ENCODE measurements around the genes HGS, GCGR and ALYREF.

DNA sequence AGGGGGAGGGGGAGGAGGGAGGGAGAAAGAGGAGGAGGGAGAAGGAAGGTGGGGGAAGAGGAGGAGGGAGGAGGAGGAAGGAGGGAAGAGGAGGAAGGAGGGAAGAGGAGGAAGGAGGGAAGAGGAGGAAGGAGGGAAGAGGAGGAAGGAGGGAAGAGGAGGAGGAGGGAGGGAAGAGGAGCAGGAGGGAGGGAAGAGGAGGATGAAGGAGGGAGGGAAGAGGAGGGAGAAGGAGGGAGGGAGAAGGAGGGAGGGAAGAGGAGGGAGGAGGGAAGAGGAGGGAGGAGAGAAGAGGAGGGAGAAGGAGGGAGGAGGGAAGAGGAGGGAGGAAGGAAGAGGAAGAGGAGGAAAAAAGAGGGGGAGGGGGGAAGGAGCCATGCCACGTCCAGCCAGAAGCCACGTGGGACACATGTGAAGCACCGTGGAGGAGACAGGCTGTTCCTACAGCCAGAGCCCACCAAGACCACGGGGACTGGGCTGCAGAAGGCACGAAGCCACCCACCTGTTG is 10.1 kb downstream of the NDUFAF8 start:
- PRO-cap, result no peak
- RAMPAGE, long total RNA, 4 experiments, result no peak in any of the 4 experiments

DNA sequence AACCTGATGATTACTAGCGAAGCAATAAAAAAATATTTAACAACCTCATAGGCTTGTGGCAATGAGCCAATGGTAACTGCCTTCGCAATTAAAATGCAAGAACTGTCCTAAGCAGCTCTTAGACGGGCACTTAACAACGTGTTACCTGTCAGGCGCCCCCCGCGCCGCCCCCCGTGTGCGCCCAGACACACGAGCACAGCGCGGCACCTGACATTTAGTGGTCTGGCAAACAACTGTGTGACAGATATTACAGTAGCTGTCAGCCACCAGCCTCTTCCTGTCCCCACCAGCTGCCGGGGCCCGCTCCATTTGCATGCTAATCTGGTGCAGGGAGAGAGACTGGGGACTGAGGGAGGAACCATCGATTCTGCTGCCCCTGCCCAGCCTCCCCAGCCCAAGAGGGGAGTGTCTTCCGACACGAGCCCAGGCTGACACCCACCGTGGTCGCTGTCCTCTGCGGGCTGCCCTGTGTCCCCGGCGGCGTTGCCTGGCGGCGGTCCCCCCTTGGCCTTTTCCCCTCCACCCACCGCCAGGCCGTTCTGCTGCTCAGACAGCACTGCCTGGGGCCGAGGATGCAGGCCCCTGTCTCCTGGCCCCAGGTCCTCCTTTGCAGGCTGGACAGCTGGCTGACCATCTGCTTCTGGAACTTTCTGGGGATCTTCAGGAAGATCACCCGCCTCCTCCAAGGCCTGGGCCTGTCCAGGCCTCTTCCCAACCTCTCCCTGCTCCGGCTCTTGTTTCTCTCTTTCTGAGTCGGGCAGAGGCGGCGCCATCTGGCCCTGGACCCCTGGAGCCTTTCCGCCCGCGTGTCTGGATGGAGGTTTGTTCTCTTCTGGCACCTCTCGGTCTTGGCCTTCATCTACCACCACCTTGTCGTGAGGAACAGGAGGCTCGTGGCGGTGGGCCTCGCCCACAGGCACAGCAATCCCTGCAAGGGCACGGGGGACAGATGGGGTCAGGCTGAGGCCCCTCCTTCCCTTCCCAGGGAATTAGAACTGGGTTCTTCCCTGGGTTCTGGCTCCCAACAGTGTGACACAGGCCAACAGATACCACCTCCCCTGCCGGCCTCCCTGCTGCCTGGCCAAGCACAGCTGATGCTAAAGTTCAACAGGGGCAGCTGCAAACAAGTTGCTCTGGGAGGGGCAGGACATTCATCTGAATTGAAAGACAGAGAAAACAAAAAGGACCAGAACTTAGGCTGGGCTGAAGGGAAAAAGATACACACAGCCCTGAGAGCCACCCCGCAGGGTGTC is 13.1 kb downstream of the NDUFAF8 start:
- PRO-cap, result no peak
- RAMPAGE, long total RNA, 4 experiments, result no peak in any of the 4 experiments

GRCh38 chr17:81331731-81332110 is 36.6 kb upstream of the SLC38A10 start:
- PRO-cap, result no peak
- RAMPAGE, long total RNA, 4 experiments, result no peak in any of the 4 experiments

DNA sequence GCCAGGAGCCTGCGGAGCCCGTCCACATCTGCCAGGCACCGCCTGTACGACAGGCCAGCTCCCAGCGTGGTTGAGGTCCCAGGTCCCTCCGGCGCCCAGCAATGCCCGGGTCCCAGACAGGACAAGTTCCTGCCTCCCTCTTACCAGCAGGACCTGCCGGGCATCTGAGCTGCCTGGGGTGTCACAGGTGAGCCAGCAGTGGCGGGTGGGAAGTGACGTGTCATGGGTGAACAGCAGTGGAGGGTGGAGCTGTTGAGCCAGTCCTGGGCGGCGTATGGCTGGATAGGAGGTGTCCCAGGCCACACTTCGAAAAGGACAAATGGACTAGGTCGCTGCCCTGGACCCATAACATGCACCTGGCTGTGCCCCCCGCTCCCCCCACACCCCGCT is 15.7 kb upstream of the BAHCC1 start:
- PRO-cap, result no peak
- RAMPAGE, long total RNA, 4 experiments, result no peak in any of the 4 experiments

DNA sequence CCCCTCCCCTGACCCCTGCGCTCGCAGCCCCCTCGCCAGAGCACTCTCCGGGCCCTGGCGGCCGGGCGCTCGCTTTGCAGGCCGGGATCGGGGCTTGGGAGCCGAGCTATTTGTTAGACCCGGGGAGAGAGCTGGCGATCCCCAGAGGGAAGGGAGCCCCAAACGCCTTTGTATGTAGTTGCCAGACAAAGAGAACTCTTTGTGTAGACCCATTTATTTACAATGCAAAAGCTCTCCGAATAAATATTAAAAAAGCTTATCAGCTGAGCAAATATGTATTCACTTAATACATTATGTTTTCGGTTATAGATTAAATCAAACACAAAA is 2.4 kb downstream of the BAHCC1 start:
- PRO-cap, result no peak
- RAMPAGE, long total RNA, 4 experiments, result no peak in any of the 4 experiments

GRCh38 chr17:81480234-81481058 is 32.2 kb downstream of the ACTG1 start:
- PRO-cap, result no peak
- RAMPAGE, long total RNA, 4 experiments, result no peak in any of the 4 experiments

DNA sequence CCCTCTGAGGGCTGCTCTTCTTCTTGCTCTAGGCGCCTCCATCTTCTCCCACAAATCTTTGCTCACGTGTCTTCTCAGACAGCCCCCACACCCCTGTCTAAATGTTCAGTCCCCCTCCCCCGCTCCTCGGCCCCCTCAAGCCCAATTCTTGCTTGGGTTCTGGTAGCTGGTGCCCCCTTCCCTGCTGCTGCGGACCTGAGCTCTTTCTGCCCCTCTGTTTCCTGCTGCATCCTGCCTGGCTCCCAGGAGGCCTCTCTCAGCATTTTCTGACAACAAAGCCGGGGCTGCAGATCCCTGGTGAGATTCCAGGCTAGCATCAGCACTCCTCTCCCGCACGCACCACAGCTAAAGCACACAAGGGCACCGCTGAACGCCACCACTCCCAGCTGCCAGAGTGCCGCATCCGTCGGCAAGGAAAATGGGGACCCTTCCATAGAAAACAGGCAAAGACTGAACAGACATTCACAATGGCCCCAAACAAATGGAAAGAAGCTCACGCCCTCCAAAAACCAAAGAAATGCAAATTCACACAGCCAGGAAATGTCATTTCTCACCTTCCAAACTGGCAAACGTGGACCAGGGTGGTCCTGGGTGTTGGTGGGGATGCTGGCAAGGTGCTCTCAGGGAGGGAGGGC is 23.0 kb downstream of the ACTG1 start:
- PRO-cap, result no peak
- RAMPAGE, long total RNA, 4 experiments, result no peak in any of the 4 experiments

GRCh38 chr17:81514287-81514988 is 1.8 kb upstream of the ACTG1 start:
- PRO-cap, result no peak
- RAMPAGE, long total RNA, 4 experiments, result no peak in any of the 4 experiments

- PRO-cap, result no peak
- RAMPAGE, long total RNA, 4 experiments, result no peak in any of the 4 experiments
Measured at GRCh38 chr17:81578107-81578733, 26.1 kb upstream of the FAAP100 start.

GRCh38 chr17:81580307-81580847 is 28.2 kb upstream of the FAAP100 start:
- PRO-cap, result no peak
- RAMPAGE, long total RNA, 4 experiments, result no peak in any of the 4 experiments

GRCh38 chr17:81683895-81684285 is at the start of gene HGS:
Gene HGS, plus strand, starts transcription at chr17:81684011.
- PRO-cap, result bidirectional peak, plus-strand start at chr17:81684021, minus-strand start at chr17:81683758
- RAMPAGE, long total RNA, 4 experiments, result start-site peak on the plus strand in 4 of 4 experiments, at chr17:81683971-81684052 at its widest, 218 to 1,223 reads per replicate

DNA sequence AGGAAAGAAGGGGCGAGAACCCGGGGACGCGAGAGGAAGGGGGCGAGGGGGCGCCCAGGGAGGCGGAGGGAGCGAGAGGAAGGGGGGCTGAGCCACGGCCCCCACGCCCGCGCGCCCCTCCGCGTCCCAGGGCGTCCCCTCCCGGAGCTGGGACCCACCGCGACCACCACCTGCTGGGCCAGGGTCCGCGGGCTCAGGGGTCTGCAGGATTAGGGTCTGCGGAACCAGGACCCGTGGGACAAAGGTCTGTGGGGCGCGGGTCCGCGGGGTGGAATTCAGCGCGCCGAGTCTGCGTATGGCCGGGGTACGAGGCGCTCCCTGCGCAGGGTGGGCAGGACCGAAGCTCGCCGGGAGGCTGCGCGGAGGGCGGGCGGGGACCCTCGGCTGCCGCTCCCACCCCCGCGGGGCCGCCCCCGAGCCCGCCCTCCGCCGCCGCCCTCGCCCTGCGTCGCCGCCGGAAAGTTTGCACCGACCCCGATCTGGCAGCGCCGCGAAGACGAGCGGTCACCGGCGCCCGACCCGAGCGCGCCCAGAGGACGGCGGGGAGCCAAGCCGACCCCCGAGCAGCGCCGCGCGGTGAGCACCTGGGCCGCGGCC is at the start of gene GCGR:
Gene GCGR (plus strand): TSS at position 477 of the 597 bp plus-strand sequence.
- PRO-cap, result no peak
- RAMPAGE, long total RNA, 4 experiments, result no peak in any of the 4 experiments

DNA sequence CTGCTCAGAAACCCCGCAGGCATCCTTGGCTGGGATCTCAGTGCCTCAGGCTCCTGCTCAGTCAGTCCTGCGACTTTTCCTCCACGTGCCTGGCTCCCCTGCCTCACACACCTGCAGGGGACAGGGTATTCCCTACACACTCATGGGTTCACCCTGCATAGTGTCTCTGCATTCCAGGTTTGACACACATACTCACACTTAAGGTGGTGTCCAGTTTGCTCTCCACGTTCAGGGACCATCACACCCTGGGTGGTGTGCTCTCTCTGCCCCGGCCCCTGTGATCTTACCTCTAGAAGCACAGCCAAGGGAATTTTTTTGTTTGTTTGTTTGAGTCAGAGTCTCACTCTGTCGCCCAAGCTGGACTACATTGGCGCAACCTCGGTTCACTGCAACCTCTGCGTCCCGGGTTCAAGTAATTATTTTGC is 997 bp upstream of the PPP1R27 start:
- PRO-cap, result no peak
- RAMPAGE, long total RNA, 4 experiments, result no peak in any of the 4 experiments

DNA sequence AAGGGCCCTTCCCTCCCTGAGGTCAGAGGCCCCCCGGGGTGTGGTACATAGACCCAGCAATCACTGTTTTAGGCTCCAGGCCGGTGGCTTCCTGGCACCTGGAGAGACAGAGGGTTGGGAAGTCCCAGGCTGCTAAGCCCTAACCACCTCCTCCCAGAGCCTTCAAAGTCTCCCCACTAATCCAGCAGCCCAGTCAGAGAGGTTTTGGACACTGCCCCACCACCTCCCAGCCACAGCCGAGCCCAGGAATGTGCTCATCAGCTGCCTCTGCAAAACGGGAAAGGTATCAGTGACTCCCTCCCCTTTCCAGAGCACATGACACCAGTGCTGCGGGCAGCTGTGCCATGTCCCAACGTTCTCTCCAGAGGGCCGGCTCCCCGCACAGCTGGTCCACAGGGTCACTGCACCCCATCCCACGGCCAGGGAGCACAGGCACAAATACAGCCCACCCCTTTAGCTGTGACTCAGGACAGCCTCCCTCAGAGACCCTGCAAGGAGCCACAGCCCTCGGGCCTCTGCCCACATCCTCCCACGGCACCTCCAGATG is 5.9 kb upstream of the PPP1R27 start:
- PRO-cap, result no peak
- RAMPAGE, long total RNA, 4 experiments, result no peak in any of the 4 experiments

DNA sequence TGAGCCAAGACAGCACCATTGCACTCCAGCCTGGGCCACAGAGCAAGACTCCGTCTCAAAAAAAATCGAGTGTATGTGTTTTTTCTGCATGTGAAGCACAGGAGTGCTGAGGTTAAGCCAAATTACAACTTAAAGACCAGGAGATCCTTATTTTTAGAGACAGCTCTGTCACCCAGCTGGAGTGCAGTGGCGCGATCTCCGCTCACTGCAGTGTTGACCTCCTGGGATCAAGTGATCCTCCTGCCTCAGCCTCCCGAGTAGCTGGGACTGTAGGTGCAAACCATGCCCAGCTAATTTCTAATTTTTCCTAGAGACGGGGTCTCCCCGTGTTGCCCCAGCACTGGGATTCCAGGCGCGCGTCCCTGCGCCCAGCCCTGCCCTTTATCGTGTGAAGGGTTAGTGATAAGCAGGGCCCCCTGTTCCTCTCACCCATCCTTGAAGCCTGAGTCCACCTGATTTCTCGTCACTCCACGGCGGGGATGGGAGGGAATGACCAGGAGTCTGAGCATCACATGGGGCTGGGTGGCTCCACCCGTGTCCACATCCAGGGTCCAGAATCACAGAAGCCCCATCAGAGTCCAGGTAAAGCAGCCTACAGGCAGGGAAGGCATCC is 7.6 kb upstream of the PPP1R27 start:
- PRO-cap, result no peak
- RAMPAGE, long total RNA, 4 experiments, result no peak in any of the 4 experiments

DNA sequence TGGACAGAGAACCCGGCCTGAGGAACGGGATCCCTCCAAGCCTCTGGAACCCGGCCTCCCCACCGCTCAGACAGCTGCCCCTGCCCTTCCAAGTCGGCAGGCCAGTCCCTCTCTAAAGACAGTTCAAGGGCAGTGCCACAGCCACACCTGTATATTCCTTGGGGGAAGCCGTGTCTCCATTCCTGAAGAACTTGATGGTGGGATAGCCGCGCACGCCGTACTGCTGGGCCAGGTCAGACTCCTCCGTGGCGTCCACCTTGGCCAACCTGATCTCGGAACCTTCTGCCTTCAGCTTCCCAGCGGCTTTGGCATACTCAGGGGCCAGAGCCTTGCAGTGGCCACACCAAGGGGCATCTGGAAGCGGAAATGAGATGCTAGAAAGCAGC is 1.3 kb downstream of the P4HB start:
- PRO-cap, result no peak
- RAMPAGE, long total RNA, 4 experiments, result no peak in any of the 4 experiments

DNA sequence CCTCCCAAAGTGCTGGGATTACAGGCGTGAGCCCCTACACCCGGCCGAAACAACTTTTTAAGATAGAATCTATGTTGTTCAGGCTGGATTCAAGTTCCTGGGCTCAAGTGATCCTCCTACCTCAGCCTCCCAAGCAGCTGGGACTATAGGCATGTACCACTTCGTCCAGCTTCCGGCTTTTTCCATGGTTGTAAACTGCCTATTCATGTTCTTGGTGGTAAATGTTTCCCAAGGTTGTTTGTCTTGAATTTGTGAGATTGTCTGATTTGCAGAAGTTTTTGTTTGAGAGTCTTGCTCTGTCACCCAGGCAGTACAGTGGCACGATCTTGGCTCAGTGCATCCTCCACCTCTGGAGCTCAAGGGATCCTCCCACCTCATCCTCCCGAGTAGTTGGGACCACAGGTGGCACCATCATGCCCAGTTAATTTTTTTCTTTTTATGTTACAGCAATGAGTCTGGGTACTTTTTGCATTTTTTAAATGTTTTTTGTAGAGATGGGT is 5.6 kb upstream of the ARHGDIA start:
- PRO-cap, result no peak
- RAMPAGE, long total RNA, 4 experiments, result no peak in any of the 4 experiments

DNA sequence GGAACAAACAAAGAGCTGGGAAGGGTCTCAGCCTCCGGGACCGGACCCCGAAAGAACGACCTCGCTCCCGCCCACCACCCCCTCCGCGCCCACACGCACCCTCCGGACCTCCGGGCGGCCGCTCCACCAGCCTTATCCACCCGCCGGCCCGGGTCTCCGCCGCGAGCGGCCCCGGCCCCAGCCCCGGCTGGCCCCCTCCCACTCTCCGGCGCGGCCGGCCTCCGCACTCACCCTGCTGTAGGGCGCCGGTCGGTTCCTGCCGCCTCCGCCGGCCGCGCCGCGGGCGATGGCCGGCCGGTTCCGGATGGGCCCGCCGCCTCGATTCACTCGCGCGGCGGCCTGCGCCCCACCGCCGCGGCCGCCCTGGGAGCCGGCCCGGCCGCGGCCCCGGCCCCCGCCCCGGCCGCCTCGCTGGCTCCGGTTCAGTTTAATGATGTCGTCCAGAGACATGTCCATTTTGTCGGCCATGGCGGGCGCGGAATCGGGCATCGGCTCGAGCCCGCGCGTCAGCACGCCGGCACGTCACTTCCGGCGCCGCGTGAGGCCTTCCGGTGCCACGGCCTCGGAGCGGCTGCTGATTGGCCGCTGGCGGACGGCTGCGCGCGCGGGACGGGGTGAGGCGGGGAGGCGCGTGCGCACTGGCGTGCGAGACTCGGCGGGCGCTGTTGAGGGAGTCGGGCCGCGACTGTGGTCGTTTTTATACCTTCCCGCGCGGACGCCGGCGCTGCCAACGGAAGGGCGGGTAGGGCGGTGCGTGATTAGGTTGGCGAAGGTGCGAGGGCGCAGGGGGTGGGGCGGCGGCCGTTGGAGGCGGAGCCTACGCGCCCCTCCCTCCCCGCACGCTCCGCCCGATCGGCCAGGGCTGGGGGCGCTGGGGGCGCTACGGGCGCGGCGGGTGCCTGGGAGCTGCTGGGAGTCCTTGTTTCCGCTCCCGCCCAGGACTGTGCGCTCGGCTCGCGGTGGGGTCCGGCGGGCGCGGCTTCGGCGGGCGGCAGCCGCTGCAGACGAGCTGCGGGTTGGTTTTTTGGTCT is at the start of gene ALYREF:
Gene ALYREF (minus strand): TSS at position 495 of the 1,031 bp plus-strand sequence.
- PRO-cap, result bidirectional peak, plus-strand start at position 646 of the sequence, minus-strand start at position 521 of the sequence
- RAMPAGE, long total RNA, 4 experiments, result start-site peak on the plus strand in 4 of 4 experiments, centred at positions 652 to 659 of the sequence, 72 to 345 reads per replicate

GRCh38 chr17:81910898-81911308 is 296 bp downstream of the PCYT2 start:
- PRO-cap, result no peak
- RAMPAGE, long total RNA, 4 experiments, result no peak in any of the 4 experiments

- PRO-cap, result no peak
- RAMPAGE, long total RNA, 4 experiments, result no peak in any of the 4 experiments
Measured at GRCh38 chr17:81921823-81922722, 4.1 kb upstream of the SIRT7 start.